ENCODE results near the genes H2AX, ABCG4 and NLRX1.

DNA sequence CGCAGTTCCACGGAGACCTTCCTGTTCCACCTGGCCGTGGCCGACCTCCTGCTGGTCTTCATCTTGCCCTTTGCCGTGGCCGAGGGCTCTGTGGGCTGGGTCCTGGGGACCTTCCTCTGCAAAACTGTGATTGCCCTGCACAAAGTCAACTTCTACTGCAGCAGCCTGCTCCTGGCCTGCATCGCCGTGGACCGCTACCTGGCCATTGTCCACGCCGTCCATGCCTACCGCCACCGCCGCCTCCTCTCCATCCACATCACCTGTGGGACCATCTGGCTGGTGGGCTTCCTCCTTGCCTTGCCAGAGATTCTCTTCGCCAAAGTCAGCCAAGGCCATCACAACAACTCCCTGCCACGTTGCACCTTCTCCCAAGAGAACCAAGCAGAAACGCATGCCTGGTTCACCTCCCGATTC lies 10.1 kb downstream of the CXCR5 start:
- PRO-cap = no peak

- PRO-cap = no peak
Measured at GRCh38 chr11:118897456-118898491, 14.1 kb downstream of the CXCR5 start.

DNA sequence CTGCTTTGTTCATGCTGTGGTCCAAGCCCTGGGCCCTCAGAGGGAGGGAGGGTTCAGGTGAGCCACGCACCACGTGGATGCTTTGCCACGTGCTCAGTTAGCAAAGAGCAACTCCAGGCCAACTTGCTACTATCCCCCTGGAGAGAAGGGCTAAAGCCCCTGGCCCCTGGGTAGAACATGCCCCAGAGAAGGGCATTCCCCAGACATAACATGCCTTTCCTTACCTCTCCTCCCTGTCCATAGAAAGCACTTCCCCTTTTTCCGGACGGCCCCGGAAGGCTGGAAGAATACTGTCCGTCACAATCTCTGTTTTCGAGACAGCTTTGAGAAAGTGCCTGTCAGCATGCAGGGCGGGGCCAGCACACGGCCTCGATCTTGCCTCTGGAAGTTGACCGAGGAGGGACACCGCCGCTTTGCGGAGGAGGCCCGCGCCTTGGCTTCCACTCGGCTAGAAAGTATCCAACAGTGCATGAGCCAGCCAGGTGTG lies 8.7 kb downstream of the FOXR1 start:
- PRO-cap = no peak

DNA sequence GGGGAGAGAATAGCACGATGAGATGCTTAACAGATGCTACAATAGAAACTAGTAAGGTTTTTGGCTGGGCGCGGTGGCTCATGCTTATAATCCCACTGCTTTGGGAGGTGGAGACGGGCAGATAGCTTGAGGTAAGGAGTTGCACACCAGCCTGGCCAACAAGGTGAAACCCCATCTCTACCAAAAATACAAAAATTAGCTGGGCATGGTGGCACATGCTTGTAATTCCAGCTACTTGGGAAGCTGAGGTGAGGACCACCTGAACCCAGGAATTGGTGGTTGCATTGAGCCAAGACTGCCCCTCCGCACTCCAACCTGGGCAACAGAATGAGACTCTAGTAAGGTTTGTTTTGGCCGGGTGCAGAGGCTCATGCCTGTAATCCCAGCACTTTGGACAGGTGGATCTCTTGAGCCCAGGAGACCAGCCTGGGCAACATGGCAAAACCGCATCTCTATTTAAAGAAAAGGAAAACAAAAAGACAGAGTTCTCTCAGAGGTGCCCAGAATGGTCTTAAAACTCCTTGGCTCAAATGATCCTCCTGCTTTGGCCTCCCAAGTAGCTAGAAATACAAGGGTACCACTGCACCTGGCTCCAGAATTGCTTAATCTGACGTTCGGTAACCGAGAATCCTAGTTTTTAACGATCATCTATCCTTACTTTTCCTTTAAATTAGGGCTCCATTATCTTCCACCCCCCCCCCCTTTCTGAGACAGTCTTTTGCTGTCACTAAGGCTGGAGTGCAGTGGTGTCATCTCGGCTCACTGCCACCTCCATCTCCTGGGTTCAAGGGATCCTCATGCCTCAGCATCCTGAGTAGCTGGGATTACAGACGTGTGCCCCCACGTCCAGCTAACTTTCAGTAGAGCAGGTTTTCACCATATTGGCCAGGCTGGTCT lies 2.0 kb downstream of the RPS25 start:
- PRO-cap = no peak

GRCh38 chr11:119055805-119056276 lies 1.2 kb downstream of the HYOU1 start:
- PRO-cap = unidirectional peak, plus-strand start at chr11:119056064

DNA sequence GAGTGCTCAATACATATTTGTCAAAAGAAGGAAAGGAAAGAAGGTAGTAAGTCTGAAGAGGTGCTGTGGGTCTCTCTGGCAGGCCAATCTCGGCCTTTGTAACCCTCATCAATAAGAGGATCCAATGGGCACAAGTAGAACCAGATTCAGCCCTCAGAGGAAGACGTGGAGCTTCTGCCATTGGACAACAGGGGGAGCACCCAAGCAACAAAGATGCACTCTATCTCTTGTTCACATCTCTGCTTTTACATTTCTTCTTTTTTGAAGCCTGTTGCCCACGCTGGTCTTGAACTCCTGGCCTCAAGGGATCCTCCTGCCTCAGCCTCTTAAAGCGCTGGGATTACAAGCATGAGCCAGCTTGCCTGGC lies 2.2 kb upstream of the VPS11 start:
- PRO-cap = no peak

- PRO-cap = no peak
Measured at GRCh38 chr11:119068030-119068301, 348 bp downstream of the VPS11 start.

DNA sequence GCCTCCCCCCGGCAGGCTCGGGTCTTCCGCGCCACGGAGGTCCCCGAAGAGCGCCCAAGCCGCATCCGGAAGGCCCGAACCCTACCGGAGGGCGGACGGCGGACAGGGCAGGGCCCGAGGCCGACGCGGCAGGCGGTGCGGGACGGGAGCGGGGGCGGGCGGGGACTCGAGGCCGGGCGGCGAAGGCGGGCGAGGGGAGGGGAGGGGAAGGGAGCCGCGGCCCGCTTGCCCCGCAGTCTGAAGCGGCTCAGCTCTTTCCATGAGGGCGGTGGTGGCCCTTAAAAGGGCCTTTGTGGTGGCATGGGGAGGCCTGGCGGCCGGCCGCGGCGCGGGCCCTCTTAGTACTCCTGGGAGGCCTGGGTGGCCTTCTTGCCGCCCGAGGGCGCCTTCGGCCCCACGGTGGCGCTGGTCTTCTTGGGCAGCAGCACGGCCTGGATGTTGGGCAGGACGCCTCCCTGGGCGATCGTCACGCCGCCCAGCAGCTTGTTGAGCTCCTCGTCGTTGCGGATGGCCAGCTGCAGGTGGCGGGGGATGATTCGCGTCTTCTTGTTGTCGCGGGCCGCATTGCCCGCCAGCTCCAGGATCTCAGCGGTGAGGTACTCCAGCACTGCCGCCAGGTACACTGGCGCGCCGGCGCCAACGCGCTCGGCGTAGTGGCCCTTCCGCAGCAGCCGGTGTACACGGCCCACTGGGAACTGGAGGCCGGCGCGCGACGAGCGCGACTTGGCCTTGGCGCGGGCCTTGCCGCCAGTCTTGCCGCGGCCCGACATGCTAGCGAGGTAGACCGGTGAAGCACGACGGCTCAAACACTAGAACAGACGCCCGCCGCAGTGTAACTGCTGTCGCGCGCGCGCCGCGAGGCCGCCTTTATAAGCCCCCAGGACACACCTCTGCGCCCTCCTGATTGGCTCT lies at the start of gene H2AX:
Gene H2AX (minus strand): TSS at position 841 of the 912 bp plus-strand sequence.
- PRO-cap = bidirectional peak, plus-strand start outside the sequence, minus-strand start at position 841 of the sequence

DNA sequence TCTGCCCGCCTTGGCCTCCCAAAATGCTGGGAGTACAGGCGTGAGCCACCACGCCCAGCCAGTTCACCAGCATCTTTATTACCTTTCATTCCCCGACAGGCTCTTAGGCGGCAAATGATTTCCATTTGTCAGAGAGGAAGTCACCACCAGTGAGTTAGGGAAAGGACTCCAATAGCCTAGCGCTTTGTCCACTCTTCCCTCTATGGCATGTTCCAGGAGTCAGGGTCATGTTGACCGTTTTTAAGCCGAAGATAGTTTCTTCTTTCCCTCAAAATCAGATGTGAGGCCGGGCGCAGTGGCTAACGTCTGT lies 1.4 kb upstream of the DPAGT1 start:
- PRO-cap = no peak

- PRO-cap = no peak
Measured at GRCh38 chr11:119126550-119127242, 5.3 kb downstream of the HINFP start.

GRCh38 chr11:119148752-119149407 lies at the start of gene ABCG4:
Gene ABCG4 (plus strand): TSS chr11:119149052.
- PRO-cap = no peak

GRCh38 chr11:119149408-119150101 lies 703 bp downstream of the ABCG4 start:
- PRO-cap = no peak

GRCh38 chr11:119167851-119168444 lies 577 bp upstream of the NLRX1 start:
- PRO-cap = no peak

GRCh38 chr11:119168445-119169302 lies at the start of gene NLRX1:
Gene NLRX1 (plus strand): TSS chr11:119168725.
- PRO-cap = unidirectional peak, plus-strand start at chr11:119168725

DNA sequence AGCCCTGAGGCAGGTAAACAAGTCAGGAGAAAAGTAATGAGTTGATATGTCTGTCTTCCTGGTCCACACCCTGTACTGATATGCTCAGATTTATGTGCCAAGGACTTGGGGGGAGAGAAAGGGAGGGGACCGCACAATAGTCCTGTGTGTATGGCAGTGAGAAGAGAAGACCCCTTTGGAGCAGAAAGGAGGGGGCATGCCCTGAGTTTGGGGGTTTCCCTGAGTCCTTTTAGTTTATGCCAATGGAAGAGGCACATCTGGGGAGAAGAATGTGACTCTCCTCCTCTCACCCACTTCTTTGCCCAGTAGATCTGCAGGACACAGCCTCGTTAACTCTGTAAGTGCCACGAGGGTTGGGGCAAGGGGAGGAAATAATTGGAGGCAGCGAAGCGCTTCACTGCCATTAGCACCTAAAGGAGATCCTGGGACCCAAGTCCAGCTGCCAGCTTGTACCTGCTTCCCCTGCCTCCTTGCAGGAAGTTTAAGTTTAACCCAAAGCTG lies 391 bp downstream of the NHERF4 start:
- PRO-cap = no peak

DNA sequence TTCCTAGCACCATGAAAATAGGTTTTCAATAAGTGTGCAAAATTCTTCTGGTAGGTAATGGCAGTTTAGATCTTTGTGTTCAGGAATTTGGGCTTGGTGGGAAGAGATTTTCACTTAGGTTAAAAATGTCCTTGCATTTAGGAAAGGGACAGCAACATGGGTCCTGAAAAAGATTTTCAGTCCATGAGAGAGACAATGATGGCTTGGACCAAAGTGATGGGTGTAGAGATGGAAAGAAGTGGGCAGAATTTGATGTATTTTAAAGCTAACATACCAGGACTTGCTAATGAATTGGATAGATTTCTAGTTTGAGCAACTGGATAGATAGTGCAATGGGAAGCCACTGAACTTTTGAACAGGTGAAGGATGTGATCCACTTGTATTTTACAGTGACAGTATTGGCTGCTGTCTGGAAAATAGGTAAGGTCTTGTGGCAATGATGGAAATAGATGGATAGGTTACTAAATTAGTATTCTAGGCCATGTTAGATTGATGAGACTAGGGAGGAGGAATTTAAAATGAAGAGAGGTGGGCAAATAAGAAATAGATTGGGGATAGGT lies 35.6 kb downstream of the CBL start:
- PRO-cap = no peak

- PRO-cap = no peak
Measured at GRCh38 chr11:119266070-119267012, 50.6 kb downstream of the MCAM start.

GRCh38 chr11:119311999-119313055 lies 4.6 kb downstream of the MCAM start:
- PRO-cap = no peak

- PRO-cap = no peak
Measured at GRCh38 chr11:119318002-119318553, 1.1 kb upstream of the MCAM start.

DNA sequence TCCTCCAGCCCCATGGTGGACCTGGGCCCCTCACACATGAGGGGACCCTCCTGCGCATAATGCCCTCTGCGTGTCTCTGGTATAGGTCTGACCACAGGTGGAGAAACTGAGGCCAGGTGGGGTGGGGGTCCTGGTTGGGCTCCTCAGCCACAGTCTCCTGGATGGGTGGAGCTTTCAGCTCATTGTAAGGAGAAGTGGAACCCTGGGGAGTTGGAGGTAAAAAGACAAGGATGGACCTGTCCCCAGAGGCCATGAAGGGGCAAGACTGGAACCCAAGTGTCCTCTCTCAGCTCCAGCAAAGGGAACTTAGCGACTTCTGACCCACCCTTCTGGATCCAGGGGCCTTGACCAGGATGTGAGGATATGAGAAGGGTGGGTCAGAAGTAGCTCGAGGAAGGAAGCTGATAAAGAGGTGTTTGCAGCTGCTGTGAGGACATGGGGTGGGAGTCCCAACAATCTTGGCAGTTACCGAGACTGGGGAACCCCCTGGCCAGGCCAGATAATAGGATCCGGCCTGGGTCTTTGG lies 2.6 kb upstream of the MCAM start:
- PRO-cap = no peak